Endothelial cell (in vitro differentiated cells): ENCODE measurements around a stretch of chr11.

GRCh38 chr11:10219473-10219911 is 74.5 kb downstream of the SBF2 start:
- PRO-cap: no peak

DNA sequence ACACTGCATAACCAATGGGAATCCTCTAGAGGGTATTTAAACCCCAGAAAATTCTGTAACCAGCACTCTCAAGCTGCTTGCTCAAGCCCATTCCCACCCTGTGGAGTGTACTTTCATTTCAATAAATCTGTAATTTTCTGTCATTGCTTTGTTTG is 8.5 kb downstream of the SBF2 start:
- PRO-cap: no peak

GRCh38 chr11:10350486-10350999 is 45.7 kb downstream of the ADM start:
- PRO-cap: no peak

- PRO-cap: no peak
These were observed 10.1 kb upstream of the AMPD3 start for GRCh38 chr11:10444917-10445335.

DNA sequence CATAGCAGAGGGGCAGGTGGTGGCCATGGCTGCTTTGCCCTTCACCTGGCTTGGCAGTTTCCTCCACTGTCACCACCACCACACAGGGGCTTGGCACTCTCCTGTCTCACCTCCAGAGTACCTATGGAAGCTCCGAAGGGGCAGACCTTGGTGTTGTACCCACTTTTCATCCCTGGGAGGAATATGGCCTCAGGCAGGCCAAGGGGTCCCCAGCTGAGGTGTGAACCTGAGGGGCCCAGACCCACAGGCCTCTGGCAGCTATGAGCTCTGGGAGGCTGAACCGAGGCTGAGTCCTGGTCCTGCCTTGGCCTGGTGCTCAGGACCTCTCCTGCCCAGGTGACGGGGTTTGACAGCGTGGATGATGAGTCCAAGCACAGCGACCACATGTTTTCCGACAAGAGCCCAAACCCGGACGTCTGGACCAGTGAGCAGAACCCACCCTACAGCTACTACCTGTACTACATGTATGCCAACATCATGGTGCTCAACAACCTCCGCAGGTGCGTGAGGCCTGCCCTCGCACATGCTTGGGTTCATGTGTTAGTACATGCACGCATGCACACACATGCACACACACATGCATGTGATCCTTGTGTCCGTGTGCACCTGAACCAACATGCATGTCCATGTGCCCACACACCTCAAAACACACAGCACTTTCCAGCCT is 41.1 kb downstream of the RNF141 start:
- PRO-cap: no peak

- PRO-cap: no peak
These were observed 33.0 kb downstream of the RNF141 start for GRCh38 chr11:10507892-10508506.

- PRO-cap: no peak
These were observed 1.8 kb downstream of the LYVE1 start for GRCh38 chr11:10566570-10567200.

DNA sequence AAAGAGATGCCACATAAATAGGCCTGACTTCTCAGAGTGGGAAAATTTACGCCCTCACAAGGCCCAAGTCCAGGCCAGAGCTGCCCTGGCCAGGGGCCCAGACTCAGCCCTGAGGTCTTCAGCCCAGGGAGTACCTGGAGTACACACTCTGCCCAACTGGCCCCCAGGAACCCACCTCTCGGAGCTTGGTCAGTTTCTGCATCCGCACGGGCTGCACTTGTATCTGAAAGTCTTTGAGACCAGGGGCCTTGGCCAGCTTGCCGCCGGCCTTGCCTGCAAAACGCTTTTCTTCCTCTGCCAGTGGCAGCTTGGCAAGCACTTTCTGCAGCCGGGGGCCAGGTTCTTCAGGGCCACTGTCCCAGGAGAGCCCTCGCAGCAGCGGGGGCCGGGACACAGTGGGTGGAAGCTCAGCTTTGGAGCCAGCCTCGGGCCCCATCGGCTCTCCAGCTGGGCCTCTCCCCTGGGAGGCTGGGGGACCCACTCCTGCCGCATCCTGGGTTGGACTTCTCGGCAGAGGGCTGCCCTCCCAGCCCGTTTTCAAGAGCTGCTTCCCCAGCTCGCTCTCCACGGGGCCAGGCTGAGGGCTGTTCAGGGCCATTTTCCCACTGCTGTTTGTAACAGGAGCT is 57.4 kb upstream of the LYVE1 start:
- PRO-cap: no peak

- PRO-cap: no peak
These were observed 34.5 kb upstream of the ZBED5 start for GRCh38 chr11:10892288-10892785.

DNA sequence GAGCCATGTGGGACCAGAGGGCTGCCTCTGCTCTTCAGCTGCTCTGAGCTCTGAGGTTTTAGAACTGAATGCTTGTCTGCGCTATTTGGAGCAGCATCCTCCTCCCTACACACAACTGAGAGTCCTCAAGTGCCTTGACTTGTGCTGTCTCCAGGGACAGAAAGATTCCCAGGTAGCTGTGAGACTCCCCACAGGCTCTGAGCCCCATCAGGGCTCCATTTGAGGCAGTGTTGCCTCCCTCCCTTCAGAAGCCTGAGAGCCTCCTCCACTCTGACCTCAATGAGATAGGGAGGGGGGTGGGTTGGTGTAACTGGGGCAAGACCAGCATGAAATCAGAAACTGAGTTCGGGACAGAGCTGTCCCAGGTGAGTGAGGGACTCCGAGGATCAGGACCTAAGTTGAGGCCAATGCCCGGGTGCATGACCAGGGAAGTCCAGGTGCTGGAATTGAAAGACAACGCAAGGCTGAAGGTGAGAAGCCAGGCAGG is 40.7 kb upstream of the ZBED5 start:
- PRO-cap: no peak

DNA sequence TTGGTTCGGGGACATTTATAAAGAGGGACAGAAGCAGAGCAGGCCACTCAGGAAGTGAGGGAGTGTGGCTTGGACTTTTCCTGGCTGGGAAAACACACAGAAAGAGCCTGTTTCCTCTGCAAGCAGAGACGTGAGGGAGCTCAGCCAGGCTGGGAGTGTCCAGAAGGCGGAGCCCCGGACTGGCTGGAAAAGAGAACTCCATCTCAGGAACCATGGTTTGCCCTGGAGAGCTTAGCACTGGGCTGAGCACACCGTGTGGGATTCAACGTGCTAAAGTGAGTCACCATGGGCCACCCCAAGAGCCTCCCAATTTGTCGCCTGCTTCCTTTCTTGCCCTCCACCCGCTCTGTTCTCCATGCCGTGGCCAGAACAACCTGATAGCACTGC is 51.9 kb downstream of the GALNT18 start:
- PRO-cap: no peak

- PRO-cap: no peak
These were observed 37.6 kb downstream of the GALNT18 start for GRCh38 chr11:11584131-11584756.

DNA sequence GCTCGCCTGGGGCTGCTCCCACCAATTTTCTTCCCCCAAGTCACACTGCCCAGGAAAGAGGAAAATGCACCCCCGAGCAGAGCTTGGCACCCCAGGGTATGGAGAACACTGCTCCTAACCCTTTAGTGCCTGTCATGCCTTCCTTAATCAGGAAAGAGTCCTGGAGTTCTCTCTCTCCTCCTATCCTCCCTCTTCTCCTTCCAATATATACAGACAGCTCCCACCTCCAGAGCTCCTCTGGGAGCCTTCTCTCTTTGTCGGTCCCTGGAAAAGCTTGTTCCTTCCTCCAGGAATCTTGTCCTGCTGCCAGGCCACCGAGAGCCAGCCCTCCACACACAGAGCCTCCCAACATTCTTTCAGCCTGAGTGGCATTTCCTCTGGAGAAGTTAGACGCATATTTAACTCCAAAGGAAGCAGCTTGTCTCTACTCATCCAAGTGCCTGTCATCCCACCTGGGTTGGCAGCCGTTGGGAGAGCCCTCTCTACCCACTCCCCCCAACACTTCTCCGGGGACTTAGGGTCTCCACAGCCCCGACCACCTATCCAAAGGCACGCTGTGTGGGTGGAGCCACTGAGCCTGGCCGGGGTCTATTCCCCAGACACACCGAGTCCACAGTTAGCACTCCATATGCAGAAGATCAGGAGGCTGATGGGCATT is 31.2 kb downstream of the DKK3 start:
- PRO-cap: bidirectional peak, plus-strand start at position 427 of the sequence, minus-strand start at position 276 of the sequence

GRCh38 chr11:11978808-11979671 is 29.4 kb downstream of the DKK3 start:
- PRO-cap: bidirectional peak, plus-strand start at chr11:11979549, minus-strand start at chr11:11979348

DNA sequence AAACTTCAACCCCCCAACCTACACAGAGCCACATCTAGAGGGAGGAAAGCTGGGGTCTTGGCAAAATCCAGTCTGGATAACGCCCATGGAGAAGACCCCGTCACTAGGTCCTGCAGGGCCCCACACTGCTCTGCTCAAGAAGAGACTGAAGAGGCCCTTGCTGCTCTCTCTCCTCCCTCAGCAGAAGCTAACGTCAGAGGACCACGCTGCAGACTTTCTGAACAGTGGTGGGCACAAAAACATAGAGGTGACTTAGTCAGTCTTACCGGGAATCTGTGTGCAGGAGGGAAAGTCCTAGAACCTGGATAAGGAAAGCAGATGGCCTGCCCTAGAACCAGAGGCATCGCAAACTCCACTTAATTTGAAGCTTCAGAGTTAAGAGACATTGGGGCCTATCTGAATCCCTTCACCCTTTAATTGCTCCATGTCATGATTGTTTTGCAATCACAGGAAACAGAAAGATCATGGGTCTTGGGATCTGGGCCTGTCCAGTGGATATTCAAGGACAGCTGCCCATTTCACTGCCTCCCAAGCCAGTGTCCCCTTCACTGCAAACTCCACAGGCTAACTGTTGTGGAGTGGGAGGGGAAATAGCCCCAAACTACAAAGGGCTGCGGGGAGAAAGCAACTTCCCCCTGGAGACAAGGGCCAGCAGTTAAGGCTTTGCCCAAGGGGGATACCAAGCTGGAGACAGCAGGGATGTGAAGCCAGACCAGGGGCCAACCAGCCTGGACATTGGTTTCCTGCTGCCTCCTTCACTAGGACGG is 1.7 kb downstream of the DKK3 start:
- PRO-cap: no peak

DNA sequence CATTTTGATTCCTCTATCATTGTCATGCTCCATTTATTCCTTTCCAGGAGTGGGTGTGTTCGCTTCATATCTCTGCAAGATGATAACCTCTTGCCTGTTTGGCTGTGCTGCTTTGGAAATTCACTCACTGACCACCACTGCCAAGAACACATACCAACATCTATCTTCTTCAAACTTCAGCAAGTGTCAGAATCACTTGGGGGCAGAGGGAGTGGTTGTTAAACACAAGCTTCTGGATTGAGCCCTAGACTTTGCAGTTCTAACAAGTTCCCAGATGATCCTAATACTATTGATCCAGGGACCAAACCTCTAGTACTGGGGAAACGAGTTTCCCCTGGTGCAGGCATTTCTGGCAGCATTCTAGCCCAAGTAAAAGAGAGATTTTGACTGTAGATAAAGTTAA is 11.5 kb upstream of the DKK3 start:
- PRO-cap: no peak

- PRO-cap: no peak
These were observed 30.2 kb upstream of the MICAL2 start for GRCh38 chr11:12079956-12080773.

GRCh38 chr11:12109593-12109960 is 813 bp upstream of the MICAL2 start:
- PRO-cap: no peak

DNA sequence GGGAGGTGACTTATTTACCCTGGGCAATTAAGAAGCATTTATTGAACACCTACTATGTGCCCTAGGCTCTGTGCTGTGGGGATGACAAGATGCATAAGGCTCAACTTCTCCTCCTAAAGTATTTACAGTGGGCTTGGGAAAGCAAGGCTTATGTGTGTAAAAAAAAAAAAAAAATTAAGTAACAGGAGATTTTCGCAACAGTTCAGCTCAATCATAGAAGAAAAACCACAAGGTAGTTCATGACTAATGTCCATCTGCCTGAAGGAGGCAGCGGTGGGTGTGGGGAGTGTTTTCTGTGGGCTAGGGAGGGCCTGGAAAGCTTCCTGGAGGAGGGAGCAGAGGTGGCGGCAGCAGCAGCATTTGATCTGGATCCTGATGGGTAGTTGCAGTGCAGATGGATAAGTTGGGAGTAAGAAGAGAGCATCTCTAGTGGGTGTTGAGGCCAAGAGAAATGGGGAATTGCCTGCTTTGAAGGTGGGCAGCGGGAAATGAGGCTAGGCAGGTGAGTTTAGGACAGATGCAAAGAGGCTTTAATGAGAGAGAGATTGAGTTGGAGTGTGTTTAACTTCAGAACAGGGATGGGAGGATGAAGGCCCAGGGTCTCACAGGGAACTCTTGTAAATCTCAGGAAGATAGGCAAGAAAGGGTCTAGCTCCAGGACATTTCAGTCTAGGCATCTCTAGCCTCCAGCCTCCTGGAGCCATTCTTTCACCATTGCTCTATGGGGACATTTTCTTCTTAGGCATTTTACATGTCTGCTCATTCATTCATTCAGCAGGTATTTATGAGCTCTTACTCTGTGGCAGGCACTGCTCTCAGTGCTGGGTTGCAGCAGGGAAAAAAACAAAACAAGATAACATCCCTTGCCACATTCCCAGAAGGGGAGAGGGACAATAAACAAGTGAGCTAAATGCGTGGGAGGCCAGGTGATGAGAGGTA is 16.4 kb downstream of the MICAL2 start:
- PRO-cap: no peak

DNA sequence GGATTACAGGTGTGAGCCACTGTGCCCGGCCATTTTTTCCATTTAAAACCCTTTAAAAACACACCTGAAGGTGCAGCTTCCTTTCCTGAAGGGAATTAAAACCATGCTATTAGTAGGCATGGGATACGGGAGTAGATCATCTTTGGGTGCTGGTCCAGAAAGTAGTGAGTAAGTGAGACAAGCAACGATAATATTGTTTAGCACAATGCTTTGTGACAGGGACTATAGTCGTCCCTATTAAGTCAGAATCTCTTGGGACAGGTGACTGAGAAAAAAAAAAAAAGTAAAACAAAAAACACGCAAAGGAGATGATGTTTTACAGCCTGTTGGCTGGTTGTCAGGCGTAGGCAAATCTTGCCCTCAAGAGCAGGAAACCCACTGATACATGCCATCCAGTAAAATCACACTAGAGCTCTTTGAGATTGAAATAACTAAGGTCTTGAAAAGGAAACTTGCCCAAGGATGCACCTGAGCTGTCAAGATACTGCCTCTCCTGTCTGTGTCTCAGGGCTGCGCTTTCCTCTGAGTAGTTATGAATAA is 23.0 kb downstream of the MICAL2 start:
- PRO-cap: no peak